Metastatic Liver Carcinoma in the Adrenal Gland (tissue), 2 donors: ENCODE measurements around a stretch of chr7.

GRCh38 chr7:24663518-24663915 is 90.3 kb downstream of the PALS2 start:
- PRO-cap, 2 experiments: no peak in any of the 2 experiments

- PRO-cap, 2 experiments: no peak in any of the 2 experiments
Observed at GRCh38 chr7:24835978-24836555, 78.8 kb upstream of the GSDME start.

DNA sequence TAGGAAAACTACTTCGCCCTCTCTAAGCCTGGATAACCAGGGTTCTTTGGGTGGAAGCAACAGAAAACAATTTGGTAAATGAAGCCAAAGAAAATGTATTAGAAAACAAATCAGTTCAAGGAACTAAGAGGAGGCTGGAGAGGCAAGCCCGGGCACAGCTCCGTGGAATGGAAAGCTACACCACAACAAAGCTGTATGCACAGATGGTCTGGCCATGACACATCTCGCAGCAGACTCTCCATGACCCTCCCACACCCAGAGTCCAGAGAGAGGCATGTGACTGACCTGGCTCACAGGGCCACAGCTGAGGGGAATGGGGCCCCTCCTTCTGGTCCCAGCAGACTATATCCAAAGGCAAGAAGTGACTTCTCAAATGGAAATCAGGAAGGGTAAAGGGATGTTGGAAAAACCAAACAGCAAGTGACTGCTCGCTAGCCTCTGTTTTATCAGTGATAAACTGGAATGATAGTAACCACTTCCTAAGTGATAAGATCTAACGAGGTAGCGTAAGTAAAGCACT is 8.7 kb downstream of the OSBPL3 start:
- PRO-cap, 2 experiments: no peak in any of the 2 experiments

DNA sequence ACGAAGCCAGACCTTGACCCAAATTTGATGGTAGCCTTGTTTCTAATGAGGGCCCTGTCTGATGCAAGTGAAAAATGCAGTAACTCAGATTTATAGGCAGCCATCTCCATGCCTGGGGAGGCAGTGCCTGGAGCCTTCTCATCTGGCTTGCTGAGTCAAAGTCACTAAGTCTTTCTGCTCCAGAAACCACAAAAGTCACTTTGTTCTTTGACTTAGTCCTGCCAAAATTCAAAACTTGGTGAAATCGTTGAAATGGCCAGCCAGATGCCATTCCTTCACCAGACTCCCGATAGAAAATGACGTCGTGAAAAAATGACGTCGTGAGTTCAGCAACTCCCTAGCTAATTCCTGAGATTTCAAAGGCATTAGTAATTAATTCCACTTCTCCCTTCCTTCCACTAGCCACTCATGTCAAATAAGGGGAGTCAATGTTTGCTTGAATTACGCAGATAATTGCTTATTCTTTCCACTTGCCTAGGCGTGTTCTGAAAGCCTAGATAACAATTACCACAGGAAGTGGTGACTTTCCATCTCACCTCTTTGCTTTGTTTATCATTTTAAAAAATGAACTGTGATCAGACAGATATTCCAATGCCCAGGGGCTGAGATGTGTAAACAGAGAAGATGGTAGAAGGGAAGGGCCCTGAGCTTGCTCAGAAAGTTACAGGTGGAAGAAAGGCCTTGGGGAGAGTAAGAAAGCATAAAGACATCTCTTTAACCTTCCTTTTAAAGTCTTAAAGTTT is 48.5 kb upstream of the OSBPL3 start:
- PRO-cap, 2 experiments: peak in 2 of 2 experiments; most common plus-strand start position 614 of the sequence (in 1)

- PRO-cap, 2 experiments: no peak in any of the 2 experiments
Observed at GRCh38 chr7:25496277-25497002, 268.2 kb upstream of the NPVF start.

- PRO-cap, 2 experiments: peak in 2 of 2 experiments; most common minus-strand start chr7:25598058 (in 1)
Observed at GRCh38 chr7:25597660-25598273, 369.5 kb upstream of the NPVF start.

DNA sequence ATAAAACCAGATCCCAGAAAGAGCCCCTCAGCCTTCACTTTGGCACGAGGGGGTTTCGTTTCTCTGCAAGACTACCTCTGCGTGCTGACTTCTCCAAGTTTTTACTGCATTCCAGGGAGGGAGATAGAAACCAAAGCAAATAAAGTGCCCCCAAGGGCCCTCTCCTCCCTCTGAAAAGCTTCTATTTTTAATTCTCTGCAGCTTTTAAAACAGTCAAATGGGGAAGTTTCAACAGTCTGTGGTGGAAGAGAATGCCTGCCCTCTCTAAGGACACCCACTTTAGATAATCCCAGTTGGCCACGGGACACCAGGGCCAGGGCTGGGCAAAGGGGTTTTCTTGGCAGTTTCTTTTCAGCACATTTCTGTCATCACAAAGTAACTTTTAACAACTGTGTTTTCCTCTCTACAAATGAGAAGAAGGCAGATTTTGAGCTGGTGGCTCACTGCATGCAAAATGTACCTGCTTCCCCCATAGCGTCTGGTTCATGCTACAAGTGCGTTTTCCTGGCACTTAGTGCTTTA is 386.8 kb upstream of the NPVF start:
- PRO-cap, 2 experiments: no peak in any of the 2 experiments

DNA sequence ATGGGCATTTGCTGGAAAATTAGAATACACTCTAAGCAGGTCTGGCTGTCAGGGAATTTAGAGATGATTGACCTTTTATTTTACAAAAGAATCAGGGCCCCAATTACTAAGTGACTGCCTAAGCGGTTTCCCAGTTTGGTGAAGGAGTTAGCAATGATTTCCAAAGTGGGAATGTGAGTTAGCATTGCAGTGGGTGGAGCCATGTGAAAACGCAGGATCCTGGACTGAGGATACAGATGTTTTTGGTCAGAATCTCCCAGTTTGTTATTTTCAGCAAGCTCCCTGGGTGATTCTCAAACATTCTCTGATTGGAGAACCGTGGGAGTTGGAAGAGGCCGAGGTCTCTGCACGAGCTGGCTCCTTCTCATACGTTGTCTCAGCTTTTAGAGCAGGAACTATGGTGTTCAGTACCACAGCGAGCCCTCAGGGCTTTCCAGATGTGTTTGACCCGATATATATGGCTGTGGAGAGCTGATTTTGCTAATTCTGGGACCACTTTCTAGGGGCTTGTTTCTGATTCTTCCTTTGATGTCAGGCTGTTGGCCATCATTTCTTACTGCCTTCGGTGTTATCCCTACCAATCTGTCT is 396.5 kb upstream of the NPVF start:
- PRO-cap, 2 experiments: no peak in any of the 2 experiments

GRCh38 chr7:25662482-25663181 is 434.3 kb upstream of the NPVF start:
- PRO-cap, 2 experiments: no peak in any of the 2 experiments

- PRO-cap, 2 experiments: no peak in any of the 2 experiments
Observed at GRCh38 chr7:25670122-25670785, 442.0 kb upstream of the NPVF start.

- PRO-cap, 2 experiments: no peak in any of the 2 experiments
Observed at GRCh38 chr7:25743549-25744588, 408.1 kb upstream of the NFE2L3 start.

DNA sequence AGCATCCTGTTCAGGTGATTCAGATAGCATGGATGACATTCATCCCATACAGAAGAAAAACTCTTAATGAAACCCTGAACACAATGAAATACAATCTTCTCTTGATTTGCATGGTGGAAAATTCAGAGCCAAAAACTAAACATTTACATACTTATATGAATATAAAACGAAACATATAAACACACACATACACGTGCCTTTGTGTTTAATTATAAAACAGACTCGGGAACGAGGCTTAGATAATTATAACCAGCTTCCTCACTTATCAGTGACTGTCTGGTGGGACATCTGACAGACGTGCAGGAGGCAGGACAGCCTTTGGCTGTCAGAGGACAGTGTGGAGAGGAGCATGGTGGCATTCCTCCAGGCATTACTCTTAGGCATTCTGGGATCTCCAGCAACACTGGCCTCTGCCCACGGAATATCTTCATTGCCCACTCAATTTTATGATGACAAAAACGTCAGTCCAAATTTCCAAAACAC is 262.3 kb upstream of the NFE2L3 start:
- PRO-cap, 2 experiments: no peak in any of the 2 experiments

- PRO-cap, 2 experiments: no peak in any of the 2 experiments
Observed at GRCh38 chr7:25895180-25895782, 256.7 kb upstream of the NFE2L3 start.

- PRO-cap, 2 experiments: no peak in any of the 2 experiments
Observed at GRCh38 chr7:25897504-25897788, 254.6 kb upstream of the NFE2L3 start.

DNA sequence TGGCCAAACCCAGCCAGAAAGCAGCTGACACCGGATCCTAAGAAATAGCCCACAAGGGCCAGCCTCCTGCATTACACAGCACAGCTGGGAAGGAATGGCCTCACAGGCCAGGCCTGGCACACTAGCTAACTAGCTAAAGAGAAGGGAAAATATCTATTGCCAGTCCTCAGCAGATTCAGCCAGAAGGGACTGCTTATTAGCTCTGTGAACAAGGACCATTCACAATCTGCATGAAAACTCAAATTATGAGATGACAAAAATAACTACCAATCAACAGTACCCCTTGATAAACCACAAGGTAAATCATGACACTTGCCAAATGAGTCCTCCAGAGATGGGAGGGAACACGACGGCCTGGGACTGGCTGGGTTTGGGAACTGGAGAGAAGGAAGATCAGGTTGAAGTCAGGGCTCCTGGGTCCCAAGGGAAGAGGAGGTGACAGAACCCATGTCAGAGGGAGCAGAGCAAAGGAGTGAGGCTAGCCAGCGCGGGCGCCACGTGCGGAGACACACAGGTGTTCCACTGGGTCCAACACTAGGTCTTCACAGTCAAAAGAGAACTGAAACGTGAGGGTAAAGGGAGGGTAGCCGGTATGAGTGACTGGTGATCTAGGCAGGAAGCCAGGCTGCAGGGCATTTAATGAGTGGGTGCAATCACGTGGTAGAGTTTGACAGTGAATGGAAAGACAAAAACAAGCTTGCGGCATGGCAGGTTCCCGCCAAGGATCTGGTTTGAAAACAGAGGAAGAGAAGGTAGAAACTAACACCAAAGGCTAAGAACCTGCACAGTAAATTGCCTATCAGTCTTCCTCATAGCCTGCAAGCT is 184.1 kb upstream of the NFE2L3 start:
- PRO-cap, 2 experiments: no peak in any of the 2 experiments

GRCh38 chr7:26153482-26153796 is 1.4 kb downstream of the NFE2L3 start:
- PRO-cap, 2 experiments: no peak in any of the 2 experiments

DNA sequence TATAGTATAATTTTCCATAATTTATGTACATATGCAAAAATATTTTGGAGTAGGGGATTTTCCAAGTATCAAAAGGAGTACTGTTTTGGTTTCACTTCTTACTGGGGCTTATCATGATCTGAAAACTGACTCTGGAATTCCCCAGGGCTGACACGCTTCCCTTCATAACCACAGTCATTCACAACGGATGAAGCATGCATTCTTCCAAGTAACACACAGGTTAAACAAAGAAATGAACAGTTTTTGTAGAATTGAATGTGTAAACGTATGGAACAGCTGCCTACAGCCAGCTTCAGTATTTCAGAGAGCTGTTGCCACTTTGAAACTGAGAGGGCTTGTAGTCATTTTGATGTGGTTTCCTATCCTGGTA is 4.4 kb downstream of the NFE2L3 start:
- PRO-cap, 2 experiments: no peak in any of the 2 experiments

DNA sequence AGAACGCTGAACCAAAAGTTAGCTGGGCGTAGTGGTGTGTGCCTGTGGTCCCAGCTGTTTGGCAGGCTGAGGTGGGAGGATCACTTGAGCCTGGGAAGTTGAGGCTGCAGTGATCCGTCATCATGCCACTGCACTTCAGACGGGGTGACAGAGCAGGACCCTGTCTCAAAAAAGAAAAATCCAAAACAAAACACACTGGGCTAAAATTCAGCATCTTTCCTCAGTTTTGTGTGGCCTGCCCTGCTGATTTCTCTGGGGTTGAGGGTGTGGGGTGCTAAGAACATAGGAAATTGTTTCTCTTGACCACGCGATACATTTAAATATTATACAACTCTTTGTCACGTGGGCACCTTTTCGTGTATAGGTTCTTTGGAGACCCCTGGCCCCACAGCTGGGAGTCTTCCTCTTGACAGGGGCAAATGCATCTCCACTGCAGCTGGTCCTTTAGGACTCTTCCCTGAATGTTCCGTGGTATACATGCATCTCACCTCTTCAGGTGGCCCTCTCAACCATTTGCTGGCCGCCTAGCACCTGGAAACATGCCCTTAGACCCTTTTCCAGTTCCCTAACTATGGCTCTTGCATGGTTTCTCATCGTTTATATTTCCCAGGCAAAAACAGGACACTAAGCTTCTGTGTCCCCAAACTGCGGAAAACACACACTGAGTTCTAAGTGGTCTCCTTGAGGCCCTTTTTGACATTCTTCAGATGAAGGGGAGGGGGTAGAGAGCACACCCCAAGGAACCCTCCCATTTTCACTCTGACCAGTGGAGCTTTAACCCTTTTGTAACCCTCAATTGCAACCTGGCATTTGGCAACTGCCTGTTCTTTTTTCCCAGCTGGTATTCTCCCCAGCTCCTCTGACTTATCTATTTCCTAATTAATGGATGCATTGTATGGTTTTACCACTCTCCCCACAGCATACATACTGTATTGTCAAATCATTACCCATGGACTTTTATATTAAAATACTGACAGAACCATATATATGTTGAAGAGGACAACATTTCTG is 20.7 kb downstream of the HNRNPA2B1 start:
- PRO-cap, 2 experiments: no peak in any of the 2 experiments

DNA sequence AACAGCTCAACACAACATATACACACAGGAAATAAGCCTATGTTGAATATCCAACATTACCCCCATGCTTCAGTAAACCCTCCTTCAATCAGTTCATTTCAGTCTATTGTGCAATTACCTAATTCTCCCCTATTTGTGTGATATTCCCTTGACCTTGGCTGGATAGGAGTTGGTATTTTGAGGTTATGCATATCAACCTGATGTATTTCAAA is 11.4 kb downstream of the HNRNPA2B1 start:
- PRO-cap, 2 experiments: no peak in any of the 2 experiments

DNA sequence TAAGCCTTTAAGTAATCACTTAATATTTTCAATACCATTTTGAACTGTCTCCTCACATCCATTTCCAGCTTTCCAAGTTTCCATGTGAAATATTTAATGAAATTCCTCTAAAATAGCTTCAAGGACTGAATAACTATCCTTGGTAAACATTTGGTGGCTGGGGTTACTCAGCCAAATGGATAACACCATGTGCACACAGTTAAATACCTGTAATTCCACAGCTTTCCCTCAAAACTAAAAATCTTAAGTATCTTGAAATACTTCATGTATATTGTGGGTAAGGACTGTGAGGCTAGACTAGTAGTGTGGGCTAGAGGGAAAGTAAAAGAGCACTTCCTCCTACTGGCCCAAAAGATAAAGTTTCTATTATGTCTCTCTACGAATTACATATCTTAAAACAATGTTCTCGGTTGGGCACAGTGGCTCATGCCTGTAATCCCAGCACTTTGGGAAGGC is 6.8 kb downstream of the HNRNPA2B1 start:
- PRO-cap, 2 experiments: no peak in any of the 2 experiments